Camera-type eye (tissue), 1 donor: Measurements from ENCODE around the gene TNIP2.

DNA sequence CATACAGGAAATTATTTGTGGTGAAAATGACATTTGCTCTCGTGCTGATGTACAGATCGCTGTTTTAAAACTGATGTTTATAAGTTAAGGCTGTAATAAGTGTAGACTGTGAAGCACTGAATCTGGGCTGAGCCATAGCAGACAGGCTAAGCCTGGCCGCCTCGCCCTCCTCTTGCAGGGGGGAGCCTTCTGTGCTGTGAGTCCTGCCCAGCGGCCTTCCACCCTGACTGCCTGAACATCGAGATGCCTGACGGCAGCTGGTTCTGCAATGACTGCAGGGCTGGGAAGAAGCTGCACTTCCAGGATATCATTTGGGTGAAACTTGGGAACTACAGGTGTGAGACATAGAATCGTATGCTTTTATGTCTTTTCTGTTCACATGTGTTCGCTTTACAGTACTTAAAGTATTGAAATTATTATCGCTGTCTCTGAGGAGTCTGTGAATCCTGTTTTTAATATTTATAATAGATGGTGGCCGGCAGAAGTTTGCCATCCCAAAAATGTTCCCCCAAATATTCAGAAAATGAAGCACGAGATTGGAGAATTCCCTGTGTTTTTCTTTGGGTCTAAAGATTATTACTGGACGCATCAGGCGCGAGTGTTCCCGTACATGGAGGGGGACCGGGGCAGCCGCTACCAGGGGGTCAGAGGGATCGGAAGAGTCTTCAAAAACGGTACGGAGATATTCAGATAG lies 53.1 kb downstream of the NELFA start:
- RAMPAGE, long total RNA = no peak

DNA sequence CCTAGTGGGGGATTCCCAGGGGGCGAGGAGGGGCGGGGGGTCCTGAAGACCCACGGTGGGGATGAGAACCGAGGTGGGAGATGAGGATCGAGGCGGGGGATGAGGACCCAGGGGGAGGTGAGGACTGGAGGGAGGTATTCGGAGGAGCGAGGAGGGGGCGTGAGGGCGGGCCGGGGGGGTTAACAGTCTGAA lies 431 bp downstream of the NELFA start:
- RAMPAGE, long total RNA = no peak

DNA sequence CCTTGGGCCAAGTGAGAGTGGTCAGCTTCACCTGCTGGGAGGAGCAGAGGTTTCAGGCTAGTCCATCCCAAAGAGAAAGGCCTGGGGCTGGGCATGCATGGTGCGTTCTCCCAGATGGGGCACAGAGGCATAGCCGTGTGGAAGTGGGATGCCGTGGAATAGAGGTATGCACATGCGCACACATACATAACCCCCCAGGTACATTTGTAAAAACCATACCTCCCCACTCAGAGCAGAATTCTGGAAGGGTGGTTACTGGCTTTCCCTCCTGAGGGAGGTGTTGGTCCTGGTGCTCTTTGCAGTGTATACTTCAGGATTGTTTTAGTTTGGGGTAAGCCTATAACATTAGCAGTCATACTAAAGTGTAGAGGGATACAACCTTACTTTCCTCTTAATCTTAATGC lies 31.3 kb downstream of the RNF4 start:
- RAMPAGE, long total RNA = no peak

DNA sequence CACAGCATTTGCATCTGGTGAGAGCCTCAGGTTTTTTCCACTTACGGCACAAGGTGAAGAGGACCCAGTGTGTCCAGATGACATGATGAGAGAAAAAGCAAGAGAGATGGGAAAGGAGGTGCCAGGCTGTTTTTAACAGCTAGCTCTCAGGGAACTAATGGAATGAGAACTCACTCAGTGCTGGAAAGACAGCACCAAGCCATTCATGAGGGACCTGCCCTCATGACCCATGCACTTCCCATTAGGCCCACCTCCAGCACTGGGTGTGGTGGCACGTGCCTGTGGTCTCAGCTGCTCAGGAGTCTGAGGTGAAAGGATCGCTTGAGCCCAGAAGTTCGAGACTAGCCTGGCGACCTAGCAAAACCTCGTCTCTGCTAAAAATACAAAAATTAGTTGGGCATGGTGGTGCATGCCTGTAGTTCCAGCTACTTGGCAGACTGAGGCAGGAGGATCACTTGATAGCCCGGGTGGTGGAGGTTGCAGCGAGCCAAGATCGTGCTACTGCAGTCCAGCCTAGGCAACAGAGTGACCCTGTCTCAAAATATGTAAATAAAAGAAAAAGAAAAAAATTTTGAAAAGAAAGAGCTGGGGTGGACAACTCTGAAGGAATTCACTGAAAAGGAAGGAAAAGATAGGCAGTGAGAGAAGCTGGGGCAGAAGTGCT lies 50.8 kb downstream of the FAM193A start:
- RAMPAGE, long total RNA = no peak

- RAMPAGE, long total RNA = no peak
These were observed 85.0 kb downstream of the TNIP2 start for GRCh38 chr4:2671168-2671602.

GRCh38 chr4:2755720-2756697 lies at the start of gene TNIP2:
TSS of gene TNIP2 (minus strand) at chr4:2756336.
- RAMPAGE, long total RNA = no peak

GRCh38 chr4:2767739-2768262 lies 11.7 kb upstream of the TNIP2 start:
- RAMPAGE, long total RNA = no peak

DNA sequence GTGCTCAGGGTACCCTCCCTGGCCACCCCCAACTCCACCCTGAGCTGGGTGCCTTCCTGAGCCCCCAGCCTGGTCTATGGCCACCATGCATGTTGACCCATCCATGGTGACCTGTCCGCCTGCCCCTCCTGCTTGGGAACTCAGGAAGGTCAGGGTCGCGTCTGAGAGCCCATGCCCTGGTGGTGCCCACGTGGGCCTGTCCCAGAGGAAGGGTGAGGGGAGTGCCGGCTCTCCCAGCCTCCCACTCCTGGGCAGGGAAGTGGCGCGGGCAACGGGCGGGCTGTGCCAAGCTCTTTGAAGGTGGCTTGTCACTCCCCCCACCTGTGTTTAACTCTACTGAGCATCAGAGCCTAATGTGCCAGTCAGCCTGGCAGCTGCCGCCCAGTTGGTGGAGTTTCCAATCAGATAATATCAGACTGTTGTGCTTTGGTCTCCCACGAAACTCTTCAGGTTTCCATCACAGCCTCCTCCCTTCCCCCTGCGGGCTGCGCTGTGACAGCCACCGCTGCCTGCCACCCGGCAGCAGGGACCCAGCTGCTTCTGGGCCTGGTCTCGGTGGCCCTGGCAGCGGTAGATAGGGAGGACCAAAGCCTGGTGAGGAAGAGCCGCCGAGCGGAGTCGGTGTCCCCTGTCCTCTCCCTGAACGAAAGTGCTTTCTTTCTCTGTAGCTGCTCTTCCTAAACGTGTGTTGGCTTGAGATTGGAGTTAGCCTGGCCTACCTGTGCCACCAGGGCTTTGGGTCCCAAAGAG lies 4.9 kb downstream of the SH3BP2 start:
- RAMPAGE, long total RNA = no peak

DNA sequence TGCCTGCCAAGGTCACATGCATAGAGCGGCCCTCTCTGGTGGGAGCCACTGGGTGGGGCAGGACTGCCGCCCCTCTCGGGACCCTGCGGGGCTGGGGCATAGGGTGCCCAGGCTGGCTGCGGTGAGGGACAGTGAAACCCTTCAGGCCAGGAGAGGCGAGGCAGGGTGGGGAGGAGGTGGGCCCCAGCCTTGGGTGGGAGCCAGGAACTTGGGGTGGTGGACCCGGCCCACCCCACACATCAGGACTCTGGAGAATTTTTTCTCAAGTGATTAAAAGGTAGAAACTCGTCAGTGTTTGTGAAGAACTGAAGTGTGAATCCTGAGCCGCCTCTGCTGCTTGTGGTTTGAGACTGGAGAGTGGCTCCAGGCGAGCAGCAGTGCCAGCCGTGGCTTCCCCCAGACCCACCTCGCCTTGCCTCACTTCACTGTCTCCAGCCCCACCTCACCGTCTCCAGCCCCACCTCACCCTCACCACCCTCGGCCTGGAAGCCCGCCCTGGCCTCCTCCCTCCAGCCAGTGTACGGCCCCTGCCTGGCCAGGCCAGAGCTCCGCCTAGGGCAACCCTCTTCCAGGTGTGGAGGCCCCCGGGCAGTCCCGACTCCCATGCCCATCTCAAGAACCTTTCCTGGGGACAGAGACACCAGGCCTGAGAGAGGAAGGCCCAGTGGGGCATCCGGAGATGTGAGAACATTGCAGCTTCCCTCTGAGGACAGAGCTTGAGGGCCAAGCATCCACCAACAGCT lies 13.5 kb downstream of the SH3BP2 start:
- RAMPAGE, long total RNA = no peak

DNA sequence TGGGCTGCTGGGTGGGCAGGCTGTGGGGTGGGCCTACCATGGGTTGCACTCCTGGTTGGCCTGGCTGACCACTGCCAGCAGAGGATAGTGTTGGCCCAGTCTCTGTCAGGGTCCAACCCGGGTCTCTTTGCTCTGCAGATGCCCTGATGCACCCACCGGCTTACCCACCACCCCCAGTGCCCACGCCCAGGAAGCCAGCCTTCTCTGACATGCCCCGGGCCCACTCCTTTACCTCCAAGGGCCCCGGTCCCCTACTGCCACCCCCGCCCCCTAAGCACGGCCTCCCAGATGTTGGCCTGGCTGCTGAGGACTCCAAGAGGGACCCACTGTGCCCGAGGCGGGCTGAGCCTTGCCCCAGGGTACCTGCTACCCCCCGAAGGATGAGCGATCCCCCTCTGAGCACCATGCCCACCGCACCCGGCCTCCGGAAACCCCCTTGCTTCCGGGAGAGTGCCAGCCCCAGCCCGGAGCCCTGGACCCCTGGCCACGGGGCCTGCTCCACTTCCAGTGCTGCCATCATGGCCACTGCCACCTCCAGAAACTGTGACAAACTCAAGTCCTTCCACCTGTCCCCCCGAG lies 14.2 kb upstream of the ADD1 start:
- RAMPAGE, long total RNA = no peak

GRCh38 chr4:2852467-2853156 lies 9.0 kb downstream of the ADD1 start:
- RAMPAGE, long total RNA = no peak

DNA sequence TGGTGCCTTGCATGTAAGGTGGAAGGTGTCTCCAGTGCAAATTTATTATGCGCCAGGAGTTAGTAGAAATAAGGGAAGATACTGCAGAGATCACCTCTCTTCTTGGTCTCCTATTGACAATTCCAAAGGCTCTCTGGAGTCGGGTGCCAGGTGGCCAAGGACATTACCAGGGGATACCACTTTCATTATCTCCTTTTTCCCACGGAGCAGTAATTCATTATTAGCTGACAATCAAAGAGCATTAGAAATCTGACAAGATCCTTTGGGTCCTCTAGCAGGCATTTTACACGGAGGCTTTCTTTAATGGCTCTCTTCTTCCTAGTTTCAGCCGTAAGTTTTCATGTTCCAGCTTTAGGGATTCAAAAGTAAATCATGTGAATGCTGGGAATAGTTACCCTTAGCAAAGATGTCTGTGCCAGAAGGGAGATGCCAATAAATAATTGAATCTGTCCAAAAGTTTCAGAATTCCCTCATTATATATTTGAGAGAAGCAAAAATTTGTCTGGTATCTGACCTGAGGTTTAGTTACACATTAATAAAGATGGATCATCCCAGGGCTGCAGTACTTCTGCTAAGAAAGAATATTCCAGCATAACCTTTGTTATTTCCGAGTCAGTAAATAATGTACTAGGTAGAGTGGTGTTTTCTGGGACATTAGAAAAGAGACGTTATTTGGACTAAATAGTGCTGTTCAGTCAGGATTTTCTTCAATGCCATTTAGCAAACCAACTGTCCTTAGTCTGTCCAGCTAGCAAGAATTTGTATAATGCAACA lies 26.3 kb downstream of the ADD1 start:
- RAMPAGE, long total RNA = no peak

- RAMPAGE, long total RNA = no peak
These were observed 6.8 kb upstream of the MFSD10 start for GRCh38 chr4:2941258-2942063.

DNA sequence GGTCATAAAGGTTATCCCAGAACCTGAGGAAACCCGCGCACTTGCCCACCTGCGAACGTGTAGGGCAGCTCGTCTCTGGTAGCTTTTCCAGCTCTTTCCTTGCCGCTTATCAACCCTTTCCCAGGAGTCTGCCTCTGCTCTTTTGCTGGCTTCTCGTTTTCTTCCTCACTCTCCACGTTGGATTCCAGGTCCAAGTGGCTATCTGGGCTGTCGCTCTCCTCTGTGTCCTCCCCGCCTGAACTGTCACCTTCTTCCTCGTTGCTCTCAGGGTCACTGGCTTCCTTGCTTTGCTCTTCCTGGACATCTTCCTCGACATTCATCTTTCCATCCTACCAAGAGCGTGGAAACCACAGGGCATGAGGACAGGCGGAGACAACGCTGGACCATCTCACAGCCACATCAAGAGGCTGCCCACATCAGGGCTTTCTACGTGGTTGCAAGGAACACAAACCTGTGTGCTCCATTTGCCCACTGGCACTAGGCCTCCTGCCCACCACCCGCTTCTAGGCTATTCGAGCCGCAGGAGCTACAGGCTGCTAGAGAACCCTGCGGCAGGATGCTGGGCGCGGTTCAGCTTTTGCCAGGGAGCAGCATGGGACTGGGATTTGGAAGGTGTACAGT lies 13.2 kb downstream of the NOP14 start:
- RAMPAGE, long total RNA = no peak

DNA sequence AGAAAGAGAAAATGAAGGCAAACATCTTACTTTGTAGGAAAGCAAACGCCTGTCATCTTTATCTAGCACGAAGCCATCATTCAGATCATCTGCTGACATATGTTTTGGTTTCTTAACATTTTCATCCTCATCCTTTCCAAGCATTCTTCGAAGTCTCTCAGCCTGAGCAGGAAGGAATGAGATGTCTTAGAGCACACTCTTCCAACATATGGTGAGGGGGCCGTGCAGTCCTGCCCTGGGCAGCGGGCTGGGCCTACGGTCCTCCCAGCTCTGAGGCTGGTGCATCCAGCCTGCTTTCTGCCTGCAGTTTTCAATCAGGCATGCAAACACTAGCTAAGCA lies 12.2 kb downstream of the NOP14 start:
- RAMPAGE, long total RNA = no peak

- RAMPAGE, long total RNA = no peak
These were observed 802 bp upstream of the HTT start for GRCh38 chr4:3073468-3074289.

GRCh38 chr4:3106620-3107014 lies 32.1 kb downstream of the HTT start:
- RAMPAGE, long total RNA = no peak

DNA sequence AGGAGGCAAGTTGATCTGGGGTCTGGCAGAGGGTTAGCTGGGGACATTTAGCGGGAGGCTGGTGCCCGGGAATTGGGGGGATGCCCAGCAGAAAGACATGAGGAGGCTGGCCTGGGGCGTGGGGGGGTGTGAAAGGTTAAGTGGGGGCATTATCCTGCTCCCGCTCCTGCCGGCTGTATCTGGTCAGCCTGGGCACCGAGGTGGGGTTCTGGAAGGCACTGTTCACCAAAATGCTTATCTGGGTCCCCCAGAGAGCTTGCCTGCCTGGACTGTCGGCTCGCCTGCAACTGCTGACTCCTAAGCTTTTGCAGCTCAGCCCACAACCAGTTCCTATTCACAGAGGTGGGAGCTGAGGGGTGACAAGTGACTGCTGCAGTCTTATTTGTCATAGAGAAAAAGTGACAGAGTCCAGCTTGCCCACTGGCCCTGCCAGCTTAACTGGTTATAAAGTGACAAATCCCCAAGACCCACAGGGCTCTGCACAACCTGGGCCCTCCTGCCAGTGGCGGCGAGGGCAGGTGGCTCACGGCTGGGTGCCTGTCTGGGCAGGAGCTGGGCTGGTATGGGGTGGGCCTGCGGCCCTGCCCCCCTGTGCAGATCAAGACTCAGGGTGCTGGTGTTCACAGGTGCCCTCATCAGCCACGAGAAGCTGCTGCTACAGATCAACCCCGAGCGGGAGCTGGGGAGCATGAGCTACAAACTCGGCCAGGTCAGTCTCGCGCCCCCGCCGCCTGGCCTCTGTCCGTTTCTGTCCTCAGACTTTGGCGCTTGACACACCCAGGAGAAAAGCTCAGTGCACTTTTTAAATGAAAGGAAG lies 23.7 kb upstream of the MSANTD1 start:
- RAMPAGE, long total RNA = no peak

GRCh38 chr4:3261417-3261892 lies 12.5 kb downstream of the MSANTD1 start:
- RAMPAGE, long total RNA = no peak

DNA sequence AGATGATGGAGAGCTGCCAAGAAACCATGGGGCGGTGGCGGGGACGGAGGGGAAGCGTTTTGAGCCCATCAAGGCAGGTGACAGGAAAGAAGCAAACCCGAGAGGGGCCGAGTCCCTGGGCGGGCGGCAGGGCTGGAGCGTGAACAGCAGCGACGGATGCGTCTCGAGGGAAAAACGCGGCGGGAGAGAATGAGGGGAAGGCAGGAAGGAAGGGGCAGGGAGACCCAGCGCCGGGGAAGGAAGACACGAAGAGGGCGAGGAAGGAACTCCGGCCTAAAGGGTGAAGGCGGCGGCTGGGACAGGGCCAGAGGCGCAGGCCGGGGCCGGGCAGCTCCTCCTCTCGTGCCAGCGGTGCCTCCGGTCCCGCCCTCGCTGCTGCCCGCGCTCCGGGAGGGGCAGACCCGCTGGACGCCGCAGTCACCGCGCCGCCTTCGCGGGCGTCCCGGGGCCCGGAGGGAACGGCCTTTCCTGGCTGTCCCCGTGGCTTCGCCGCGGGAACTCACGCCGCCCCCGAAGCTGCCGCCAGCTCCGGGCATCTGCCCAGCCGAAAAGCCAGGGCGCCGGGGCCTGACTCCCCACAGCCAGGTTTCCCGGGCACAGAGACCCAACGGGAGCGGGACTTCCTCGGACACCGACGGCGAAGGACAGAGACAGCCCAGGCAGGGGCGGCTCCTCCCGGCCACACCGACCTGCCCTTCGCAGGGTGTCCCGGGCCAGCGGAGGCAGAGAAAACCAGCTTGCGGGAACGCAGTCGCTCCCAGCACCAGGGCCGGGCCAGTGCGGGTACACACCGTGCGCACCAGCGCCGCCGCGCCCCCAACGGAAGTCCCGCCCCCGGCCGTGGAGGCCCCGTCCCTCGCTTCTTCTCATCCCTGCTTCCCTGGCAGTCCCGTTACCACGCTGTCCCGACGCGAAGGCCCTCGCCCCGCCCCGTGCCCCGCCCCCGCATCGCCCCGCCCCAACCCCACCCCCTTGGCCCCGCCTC lies 573 bp upstream of the RGS12 start:
- RAMPAGE, long total RNA = no peak